ENCODE data around the gene BDKRB2.

DNA sequence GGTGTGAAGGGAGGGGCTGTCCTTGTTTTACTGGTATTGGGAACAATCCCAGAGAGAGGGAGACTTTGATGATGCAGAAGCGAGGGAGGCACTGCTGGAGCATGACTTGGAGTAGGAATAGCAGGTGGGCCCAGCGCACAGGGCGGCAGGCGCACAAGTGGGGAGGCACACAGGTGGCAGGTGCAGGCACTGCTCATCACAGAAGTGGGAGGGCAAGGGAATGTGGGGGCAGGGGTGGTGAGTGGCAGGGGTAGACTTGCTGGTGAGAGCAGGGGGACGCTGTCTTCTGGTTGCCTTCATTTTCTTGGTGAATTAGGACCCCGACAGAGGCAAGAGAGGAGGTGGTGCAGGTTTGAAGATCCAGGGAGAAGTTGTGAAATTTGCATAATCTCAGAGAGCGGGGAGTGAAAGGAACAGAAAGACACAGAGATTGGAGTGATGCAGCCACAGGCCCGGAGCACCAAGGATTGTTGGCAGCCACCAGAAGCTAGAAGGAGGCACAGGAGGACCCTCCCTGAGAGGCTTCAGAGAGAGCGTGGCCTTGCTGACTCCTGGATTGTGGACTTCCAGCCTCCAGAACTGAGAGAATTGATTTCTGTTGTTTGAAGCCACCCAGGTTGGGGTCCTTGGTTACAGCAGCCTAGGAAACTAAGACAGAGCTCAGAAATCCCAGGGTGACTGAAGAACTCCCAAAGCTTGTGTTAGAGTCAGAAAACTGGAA, 18.1 kb downstream of the IFI27L1 start:
- RRBS, result no CpG with 5 or more reads among the region's 9 CpGs

- RRBS, result 2% methylated on average over 40 of the region's 69 CpGs
Observed at GRCh38 chr14:94174494-94175472, 661 bp downstream of the PPP4R4 start.

DNA sequence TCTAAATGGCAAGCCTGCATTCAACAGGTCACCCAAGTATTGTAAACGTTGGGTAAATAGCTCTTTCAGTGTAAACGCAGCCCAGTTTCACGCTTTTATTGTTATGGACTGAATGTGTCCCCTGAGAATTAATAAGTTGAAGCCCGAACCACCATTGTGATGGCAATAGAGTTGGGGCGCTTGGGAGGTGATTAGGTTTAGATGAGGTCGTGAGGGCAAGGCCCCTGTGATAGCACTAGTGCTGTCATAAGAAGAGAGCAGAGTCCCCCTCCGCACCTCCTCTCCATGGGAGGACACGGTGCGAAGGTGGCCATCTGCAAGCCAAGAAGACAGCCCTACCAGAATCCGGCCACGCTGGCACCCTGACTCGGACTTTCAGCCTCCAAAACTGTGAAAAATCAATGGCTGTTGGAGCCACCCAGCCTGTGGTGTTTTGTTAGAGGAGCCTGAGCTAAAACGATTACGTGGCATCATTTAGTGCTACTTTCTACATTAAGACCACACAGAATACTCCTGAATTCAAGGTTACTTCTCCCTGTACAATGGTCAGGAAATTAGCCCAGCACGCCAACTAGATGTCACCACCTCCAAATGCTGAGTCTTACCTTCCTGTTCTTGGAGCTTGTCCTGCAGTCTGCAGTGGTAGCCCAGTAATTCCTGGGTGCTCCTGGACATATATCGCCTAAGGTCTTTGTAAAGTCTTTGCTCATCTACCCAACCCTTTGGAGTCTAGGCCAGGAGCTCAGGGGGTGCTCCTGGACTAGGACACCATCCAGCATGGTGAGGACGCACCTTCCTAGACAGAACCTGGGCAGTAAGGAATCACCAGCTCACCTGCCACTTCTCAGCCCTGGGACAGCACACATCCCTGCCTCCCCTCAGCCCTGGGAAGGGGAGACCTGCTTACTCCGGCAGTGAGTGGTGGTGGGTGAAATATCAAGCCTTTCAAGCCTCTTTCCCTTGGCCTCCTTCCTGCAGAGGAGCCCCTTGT, 769 bp downstream of the SERPINA10 start:
- RRBS, result no CpG with 5 or more reads among the region's 18 CpGs

- RRBS, result no CpG with 5 or more reads among the region's 18 CpGs
Observed at GRCh38 chr14:94378110-94379087, 10.0 kb downstream of the SERPINA1 start.

DNA sequence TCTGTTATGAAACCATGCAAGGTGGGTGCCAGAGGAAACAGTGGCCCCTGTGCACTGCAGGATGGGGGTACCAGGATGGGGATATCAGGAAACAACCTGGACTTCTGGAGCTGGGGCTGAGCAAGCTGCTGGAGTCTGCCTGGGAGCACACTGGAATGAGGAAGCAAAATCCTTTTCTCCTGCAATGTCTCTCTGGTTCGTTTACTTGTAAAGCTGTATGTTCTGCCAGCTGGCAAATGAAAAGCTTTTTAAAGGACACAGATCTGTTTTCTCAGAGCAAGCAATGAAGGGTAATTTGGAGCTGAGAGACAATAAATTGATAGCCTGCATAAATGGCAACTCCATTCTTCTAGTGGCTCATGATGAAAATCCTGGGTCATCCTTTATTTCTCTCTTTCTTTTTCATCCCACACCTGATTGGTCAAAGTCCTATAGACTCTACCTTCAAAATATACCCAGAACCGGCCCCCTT, 23.3 kb upstream of the SERPINA1 start:
- RRBS, result no CpG with 5 or more reads among the region's 2 CpGs

DNA sequence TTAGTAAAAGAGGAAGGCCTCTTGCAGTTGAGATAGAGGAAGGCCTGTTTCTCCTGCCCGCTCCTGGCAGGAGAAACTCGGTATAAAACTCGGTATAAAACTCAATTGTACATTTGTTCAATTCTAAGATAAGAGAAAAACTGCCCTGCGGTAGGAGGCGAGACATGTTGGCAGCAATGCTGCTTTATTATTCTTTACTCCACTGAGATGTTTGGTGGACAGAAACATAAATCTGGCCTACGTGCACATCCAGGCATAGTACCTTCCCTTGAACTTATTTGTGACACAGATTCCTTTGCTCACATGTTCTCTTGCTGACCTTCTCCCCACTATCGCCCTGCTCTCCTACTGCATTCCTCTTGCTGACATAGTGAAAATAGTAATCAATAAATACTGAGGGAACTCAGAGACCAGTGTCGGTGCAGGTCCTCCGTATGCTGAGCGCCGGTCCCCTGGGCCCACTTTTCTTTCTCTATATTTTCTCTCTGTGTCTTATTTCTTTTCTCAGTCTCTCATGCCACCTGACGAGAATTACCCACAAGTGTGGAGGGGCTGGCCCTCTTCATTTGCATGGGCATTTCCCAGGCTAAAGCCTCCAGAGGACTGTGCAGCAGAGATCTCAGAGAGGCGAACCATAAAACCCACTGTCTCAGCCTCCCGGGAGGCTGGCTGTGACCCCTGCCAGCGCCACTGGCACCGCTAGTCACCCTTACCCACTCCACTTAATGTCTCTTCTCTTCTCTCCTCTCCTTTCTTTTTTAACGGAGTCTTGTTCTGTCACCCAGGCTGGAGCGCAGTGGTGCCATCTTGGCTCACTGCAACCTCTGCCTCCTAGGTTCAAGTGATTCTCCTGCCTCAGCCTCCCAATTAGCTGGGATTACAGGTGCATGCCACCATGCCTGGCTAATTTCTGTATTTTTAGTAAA, 6.9 kb upstream of the SERPINA9 start:
- RRBS, result no CpG with 5 or more reads among the region's 18 CpGs

- RRBS, result no CpG with 5 or more reads among the region's 4 CpGs
Observed at GRCh38 chr14:94559417-94559949, 1.8 kb upstream of the SERPINA4 start.

- RRBS, result no CpG with 5 or more reads among the region's 3 CpGs
Observed at GRCh38 chr14:94599646-94600098, 12.5 kb upstream of the SERPINA3 start.

DNA sequence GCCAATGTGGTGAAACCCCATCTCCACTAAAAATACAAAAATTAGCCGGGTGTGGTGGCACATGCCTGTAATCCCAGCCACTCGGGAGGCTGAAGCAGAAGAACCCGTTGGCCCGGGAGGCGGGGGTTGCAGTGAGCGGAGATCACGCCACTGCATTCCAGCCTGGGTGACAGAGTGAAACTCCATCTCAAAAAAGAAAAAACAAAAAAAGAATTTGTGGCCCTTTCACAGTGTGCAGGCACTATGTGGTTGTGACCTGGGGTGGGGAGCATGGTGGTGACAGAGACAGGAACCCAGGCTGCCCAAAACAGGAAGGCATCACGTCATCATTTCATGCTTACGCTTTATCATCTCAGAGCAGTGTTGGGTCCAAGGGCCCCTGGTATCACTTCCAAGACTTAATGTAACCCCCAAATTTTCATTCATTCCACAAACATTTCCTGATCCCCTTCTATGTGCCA, 175.7 kb upstream of the GSC start:
- RRBS, result no CpG with 5 or more reads among the region's 9 CpGs

DNA sequence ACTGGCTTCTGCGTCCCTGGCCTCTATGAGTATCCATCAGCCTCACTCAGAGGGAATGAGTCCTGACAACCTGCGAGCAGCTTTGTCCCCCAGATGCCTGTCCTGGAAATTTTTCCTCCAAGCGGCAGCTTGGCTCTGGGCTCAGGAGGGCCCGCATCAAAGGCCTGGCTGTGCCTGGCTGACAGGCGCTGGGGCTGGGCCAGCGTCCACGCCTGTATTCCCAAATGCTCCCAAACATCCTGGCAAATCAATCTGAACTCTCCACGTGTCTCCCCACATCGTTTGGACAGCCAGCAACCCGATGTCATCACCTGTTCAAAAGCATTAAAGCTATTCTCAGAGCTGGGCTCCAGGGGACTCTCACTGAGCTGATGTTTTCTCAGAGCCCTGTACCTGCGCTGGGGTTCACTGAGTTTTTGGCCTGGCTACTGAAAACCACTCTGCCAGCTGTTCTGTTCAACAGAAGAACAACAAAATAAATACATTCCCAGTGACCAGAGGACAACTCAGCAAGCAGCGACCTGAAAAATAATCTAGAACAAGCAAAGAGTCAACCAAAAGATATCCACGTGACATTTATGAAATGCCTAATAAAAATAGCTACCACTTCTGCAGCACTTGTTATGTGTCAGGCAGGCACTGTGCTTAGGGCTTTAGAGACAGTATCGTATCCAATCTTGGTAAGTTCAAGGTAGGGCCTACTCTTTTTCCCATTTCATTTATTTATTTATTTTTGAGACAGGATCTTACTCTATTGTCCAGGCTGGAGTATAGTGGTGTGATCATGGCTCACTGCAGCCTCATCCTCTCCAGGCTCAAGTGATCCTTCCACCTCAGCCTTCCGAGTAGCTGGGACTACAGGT, 57.6 kb downstream of the CLMN start:
- RRBS, result no CpG with 5 or more reads among the region's 15 CpGs

DNA sequence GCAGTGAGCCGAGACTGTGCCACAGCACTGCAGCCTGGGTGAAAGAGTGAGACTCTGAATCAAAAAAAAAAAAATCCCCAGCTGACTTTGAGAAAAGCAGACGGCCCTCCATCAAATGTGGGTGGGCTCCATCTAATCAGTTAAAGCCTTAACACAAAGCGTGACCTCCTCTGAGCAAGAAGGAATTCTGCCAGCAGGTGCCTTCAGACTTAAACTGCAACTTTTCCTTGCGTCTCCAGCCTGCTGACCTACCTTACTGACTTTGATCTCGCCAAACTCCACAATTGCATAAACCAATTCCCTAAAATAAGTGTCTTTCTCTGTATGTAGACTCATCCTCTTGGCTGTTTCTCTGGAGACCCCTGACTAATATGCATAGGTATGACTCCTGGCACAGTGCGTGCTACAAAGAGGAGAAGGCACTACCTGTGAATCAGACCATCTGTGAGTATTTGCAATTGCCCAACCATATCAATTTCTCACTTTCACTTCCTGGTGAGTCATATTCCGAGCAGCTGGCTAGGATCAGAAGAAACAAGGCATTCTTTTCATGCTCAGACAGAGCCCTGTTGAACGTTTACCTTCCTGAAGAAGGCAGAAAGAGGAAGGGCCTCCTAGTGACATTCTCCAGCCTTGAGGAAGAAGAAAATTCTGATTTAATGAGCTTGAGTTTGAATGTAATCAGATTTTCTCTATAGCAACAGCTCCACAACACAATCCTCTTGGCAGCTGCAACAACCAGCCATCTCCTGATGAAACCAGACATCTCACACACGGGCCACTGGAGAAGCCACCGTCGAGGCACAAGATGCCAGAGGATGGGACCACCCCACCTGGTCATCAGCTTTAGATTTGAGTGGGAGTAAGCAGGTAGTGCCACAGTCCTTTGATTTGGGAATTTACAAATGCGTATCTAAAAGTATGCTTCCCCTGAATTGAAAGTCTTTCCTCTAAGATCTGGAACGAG, 54.2 kb downstream of the CLMN start:
- RRBS, result no CpG with 5 or more reads among the region's 13 CpGs

- RRBS, result no CpG with 5 or more reads among the region's 27 CpGs
Observed at GRCh38 chr14:95290786-95291843, 28.6 kb downstream of the CLMN start.

DNA sequence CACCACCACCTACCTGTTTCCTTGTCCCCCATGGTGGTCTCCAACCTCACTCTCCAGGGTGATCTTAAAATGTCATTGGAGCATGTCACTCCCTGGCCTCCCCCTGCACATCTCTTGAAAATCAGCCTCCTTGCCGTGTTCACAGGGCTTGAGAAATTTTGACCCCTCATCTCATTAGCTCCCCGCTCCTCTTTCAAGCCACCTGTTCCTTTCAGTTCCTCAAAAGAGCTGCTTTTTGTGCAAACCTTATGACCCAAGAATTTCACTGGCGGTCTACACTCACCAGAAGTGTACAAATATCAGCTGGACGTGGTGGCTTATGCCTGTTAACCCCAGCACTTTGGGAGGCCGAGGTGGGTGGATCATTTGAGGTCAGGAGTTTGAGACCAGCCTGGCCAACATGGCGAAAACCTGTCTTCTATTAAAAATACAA, 8.1 kb upstream of the CLMN start:
- RRBS, result no CpG with 5 or more reads among the region's 6 CpGs

GRCh38 chr14:95412169-95413077, 92.7 kb upstream of the CLMN start:
- RRBS, result no CpG with 5 or more reads among the region's 12 CpGs

GRCh38 chr14:95464384-95465027, 51.9 kb downstream of the SYNE3 start:
- RRBS, result no CpG with 5 or more reads among the region's 6 CpGs

- RRBS, result no CpG with 5 or more reads among the region's 15 CpGs
Observed at GRCh38 chr14:95620722-95621079, 65.5 kb upstream of the TCL1B start.

GRCh38 chr14:95695894-95696526, 9.8 kb downstream of the TCL1B start:
- RRBS, result no CpG with 5 or more reads among the region's 8 CpGs

GRCh38 chr14:96204516-96205422, at the start of gene BDKRB2:
Gene BDKRB2 (plus strand): TSS chr14:96204839.
- RRBS, result 0% methylated on average over 6 of the region's 33 CpGs

DNA sequence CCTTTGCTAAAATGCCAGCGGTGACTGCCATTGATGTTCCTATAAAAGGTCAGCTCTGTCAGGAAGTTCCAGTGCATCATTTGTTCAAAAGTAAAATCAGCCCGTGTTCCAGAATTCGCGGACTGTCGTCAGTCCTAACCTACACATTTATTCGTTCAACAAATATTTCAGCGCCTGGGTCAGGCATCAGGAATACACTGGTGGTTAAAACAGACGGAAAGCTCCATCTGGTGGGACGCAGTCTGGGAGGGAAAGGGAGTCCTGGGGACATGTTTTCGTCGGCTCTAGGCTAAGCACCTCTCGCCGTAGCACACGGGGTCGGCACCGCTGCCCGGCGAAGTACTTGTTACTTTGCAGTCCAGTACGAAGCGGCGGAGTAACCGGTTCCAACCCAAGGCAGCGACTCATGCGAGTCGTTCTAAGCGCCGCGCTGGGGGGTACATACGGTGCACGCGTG, 612 bp upstream of the PAPOLA start:
- RRBS, result 0% methylated on average over 6 of the region's 31 CpGs

GRCh38 chr14:96741303-96741875, 55.8 kb upstream of the VRK1 start:
- RRBS, result 0% methylated on average over 1 of the region's 45 CpGs